ENCODE data around the genes PQBP1, GRIPAP1 and GAGE12J.

DNA sequence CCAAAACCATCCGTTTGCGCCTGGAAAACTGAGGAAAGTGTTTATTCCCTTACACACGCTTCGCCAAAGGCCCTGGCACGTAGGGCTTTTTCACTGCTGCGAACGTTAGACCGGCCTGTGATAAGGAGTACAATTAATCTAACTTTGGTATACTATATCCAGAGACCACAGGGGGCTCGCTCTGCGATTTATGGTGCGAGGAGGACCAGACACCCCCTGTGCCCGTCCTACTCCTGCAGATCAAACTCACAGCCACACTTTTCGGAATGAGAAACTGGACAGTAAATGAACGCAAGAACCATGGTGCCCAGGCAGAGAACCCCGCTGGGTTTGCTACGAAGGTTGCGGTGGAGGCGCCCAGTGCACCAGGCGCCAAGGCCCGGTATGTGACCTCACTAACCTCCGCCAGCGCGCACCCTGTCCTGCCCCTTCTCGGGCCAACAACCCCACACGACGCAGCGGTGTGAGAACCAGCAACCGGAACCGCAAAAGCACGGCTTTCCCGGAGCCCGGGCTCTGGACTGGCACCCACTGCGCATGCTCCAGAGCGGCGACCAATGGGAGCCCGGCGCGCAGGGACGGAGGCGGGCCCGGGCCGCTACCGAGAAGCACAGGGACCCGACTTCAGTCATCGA, 7.6 kb upstream of the WAS start:
- RRBS = 1% methylated on average over 10 of the region's 45 CpGs

- RRBS = no CpG with 5 or more reads among the region's 12 CpGs
Observed at GRCh38 chrX:48677506-48678046, 6.0 kb upstream of the WAS start.

GRCh38 chrX:48711592-48712402, 15.3 kb downstream of the SUV39H1 start:
- RRBS = no CpG with 5 or more reads among the region's 10 CpGs

GRCh38 chrX:48897646-48898707, at the start of gene PQBP1:
TSS of gene PQBP1 (plus strand) at chrX:48897930.
- RRBS = 0% methylated on average over 4 of the region's 62 CpGs

DNA sequence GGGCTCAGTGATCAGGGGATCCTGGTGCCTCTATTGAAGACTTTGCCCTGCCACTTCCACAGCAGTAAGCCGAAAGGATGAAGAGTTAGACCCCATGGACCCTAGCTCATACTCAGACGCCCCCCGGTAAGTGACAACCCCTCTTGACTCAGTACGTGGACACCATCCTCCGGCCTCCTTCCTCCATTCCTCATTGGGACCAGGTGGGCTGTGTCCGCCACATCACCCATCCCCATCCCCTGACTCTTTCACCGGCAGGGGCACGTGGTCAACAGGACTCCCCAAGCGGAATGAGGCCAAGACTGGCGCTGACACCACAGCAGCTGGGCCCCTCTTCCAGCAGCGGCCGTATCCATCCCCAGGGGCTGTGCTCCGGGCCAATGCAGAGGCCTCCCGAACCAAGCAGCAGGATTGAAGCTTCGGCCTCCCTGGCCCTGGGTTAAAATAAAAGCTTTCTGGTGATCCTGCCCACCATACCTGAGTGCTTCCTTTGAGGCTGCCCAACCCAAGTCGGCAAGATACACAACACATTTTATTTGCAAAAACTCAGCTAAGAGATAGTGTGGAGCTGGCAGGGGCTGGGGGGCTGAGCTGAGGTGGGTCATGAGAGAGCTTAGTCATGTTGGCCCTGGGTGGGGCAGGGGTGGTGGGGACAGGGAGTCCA, 5.1 kb downstream of the PQBP1 start:
- RRBS = 100% methylated on average over 1 of the region's 16 CpGs

- RRBS = no CpG with 5 or more reads among the region's 24 CpGs
Observed at GRCh38 chrX:48909591-48910390, 1.7 kb downstream of the SLC35A2 start.

DNA sequence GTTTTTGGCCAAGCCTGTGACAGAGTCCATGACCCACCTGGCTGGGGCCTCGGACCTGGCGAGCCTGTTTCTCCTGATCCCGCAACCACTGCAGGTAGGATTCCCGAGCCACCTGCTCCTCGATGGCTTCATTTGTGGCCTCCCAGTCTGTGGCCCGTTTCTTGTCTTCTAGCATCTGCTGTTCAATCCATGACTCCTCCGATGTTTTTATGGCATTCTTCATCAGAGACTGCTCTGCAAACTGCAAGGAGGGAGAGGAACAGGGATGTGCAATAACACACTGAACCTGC, 6.9 kb upstream of the PIM2 start:
- RRBS = no CpG with 5 or more reads among the region's 7 CpGs

DNA sequence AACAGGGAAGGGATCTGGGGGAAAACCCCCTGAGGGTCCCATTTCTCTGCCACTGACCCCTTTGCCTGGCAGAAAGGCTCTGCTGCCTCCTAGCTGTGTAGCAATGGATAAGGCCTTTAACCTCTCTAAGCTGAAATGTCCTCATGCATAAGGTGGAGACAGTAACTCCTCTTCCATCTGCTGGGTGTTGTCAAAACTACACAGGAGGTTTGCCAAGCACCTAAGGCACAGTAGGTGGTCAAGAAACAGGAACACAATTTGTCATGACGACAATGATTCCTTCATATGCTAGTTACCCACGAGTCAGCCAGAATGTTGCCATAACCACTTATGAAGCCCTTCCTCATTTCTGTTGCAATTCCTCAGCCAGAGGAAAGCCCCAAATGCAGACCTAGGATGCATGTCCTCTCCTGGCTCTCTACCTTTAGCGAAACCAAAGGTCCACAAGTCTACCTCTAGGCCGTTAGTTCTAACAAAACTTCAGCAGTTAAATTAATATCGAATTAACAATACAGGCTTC, 18.8 kb upstream of the PIM2 start:
- RRBS = no CpG with 5 or more reads among the region's 5 CpGs

DNA sequence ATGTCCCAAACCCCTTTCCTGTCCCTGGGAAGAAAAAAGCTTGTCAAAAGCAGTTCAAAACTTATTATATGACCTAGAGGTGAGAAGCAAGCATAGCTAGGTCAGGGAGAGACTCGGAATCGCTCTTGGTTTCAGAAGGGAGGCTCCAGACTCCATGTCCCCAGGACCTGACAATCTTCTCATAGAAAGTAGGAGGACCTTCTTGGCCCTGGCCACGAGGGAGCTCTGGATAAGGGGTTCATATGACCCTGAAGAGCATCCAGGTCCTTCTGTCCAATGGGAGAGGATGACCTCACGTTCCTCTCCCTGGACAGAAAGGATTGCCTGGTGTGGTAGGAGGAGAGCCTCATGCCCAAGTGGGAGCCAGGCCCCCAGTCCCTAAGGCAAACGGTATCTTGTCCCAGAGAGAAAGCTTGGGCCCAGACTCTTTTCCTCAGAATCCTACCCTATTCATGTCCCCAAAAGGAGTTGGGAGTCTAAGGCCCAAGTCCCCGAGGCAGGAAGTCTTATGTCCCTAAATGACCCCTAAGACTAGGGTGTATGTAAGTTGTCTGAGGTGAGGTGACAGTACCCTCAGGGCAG, 2.6 kb downstream of the OTUD5 start:
- RRBS = no CpG with 5 or more reads among the region's 6 CpGs

GRCh38 chrX:48993235-48993781, 8.8 kb downstream of the GRIPAP1 start:
- RRBS = no CpG with 5 or more reads among the region's 4 CpGs

- RRBS = no CpG with 5 or more reads among the region's 42 CpGs
Observed at GRCh38 chrX:49001938-49002822, at the start of gene GRIPAP1. TSS of gene GRIPAP1 (minus strand) at chrX:49002264.

GRCh38 chrX:49028463-49028974, 14.6 kb downstream of the TFE3 start:
- RRBS = no CpG with 5 or more reads among the region's 3 CpGs

DNA sequence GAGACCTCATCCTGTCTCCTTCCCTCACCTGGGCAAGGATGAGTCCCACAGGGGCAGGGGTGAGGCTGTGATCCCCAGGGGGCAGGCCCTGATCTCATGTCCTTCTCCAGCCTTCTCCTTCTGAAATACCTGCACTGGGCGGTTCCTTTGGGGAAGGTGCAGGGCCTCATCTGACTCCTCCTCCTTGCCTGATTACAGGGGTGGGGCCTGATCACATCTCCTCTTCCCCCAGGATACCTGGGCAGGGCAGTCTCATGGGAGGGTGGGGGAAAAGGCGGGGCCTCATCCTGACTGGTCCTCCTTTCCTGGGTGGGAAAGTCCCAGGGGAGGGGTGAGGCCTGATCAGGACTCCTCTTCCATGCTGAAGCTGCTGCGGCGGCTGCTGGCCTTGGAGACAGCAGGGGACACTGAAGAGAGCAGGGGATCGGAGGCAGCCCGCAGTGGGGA, 13.3 kb downstream of the TFE3 start:
- RRBS = no CpG with 5 or more reads among the region's 6 CpGs

- RRBS = no CpG with 5 or more reads among the region's 25 CpGs
Observed at GRCh38 chrX:49176876-49177951, 5.5 kb downstream of the PLP2 start.

DNA sequence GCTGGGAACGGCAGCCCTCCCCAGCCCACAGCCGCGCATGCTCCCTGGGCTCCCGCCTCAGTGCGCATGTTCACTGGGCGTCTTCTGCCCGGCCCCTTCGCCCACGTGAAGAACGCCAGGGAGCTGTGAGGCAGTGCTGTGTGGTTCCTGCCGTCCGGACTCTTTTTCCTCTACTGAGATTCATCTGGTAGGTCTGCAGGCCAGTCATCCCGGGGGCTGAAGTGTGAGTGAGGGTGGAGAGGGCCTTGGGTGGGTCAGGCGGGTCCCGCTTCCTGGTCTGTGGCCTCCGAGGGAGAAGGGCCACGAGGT, at the start of gene GAGE12J:
TSS of gene GAGE12J (plus strand) at position 80 of the 309 bp plus-strand sequence.
- RRBS = no CpG with 5 or more reads among the region's 17 CpGs

DNA sequence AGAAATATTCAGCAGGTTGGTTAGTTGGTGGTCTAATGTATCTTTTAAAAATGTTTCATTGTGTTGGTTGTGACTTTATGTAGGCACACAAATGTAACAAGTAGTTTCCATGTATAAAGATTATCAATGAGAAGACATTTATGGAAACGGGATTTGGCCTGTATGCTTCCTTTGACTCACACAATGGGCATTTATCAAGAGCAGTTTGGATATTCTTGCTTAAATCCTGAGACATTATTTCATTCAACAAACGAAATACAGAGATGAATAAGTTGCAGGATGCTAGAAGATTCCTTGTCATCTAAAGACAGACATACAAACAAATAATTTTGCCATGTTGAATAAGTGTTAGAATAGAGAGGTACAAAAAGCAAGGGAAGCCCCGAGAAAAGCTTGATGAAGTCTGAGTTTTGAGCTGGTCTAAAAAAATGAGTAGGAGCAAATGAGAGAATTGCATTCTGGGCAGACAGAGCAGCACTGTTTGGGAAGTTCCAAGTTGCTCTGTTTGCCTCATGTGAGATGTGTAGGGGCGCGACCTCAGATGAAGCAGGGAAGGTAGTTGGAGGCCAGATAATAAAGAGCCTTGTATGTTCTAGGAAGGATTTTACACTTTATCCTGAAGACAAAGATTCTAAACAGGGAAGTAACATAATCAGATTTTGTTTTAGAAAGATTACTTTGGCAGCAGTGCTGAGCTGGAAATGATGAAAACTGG, 3.9 kb downstream of the CLCN5 start:
- RRBS = no CpG with 5 or more reads among the region's 5 CpGs

DNA sequence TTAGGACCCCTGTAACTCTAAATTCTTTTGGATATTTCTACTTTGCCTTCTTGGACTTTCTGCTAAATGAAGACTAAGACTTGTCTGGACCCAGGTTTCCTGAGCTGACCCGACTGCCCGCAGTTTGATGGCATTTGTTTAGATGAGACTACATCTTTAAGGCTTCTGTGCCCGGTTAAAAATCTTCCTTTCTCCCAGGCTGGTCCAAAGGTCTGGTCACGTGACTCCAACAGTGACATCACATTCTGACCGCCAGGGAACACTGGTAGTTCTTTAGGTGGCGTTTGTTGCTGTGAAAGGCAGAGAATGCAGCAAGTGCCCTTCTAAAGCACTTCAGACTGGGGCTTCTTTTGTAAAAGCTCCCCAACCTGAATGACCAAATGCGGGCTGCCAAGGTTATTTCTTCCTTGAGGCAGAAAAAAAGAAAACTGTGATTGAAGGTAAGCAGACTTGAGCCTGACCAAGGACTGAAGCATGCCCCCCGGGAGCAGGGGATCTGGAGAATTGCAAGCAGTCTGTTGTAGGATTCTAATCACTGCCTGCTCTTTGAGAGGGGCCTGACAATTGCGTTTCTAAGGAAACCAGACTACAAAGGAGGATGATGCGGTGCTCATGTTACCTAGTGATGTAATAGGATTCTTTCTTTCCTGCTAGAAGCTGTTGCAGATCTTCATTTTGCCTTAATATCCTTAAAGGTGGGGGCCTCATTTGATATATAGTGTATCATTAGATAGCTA, 133.3 kb downstream of the AKAP4 start:
- RRBS = no CpG with 5 or more reads among the region's 10 CpGs

DNA sequence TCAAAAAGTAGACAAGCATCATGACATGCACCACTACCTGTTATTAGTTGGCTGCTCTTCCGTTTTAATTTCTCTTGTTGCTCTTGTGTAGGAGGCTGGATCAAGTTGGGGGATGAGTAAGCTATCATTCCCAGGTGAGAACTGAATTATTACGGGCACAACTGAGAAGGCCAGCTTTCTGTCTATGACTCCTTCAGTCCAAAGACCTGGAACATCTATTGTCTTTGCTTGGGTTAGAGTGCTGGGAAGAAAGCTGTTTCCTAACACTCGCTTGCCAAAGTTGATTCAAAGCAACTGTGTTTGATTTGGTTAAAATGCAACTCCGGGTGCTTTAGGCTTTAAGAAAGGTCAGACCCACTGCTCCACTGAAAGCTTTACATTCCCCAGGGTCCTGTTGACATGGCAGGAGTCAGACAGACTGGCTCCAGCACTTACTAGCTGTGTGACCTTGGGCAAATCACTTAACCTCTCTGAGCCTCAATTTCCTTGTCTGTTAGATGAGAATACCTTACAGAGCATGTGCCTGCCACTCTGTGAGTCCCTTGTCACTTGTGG, 39.1 kb downstream of the DGKK start:
- RRBS = no CpG with 5 or more reads among the region's 4 CpGs

DNA sequence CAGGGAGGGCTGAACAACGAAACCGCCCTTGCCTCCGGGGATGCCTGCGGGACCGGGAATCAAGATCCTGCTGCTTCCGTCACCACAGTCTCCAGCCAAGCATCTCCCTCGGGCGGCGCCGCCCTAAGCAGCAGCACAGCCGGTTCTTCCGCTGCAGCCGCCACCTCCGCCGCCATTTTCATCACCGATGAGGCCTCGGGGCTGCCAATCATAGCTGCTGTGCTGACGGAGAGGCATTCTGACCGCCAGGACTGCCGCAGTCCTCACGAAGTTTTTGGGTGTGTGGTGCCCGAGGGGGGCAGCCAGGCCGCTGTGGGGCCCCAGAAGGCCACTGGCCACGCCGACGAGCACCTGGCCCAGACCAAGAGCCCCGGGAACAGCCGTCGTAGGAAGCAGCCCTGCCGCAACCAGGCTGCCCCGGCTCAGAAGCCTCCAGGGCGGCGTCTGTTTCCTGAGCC, 352 bp downstream of the EZHIP start:
- RRBS = 97% methylated on average over 14 of the region's 33 CpGs

- RRBS = no CpG with 5 or more reads among the region's 8 CpGs
Observed at GRCh38 chrX:51744109-51744571, 898 bp downstream of the GSPT2 start.

Measured in cardiac fibroblast (primary cell).